Karpas-422 (cell line): ENCODE data around the gene RDH11.

DNA sequence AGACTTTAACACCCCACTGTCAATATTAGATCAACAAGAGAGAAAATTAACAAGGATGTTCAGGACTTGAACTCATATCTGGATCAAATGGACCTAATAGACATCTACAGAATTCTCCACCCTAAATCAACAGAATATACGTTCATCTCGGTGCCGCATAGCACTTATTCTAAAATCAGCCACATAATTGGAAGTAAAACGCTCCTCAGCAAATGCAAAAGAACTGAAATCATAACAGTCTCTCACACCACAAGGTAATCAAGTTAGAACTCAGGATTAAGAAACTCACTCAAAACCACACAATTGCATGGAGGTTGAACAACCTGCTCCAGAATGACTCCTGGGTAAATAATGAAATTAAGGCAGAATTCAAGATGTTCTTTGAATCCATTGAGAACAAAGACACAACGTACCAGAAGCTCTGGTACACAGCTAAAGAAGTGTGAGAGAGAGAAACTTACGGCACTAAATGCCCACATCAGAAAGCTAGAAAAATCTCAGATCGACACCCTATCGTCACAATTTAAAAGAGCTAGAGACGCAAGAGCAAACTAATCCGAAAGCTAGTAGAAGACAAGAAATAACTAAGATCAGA, 196.4 kb downstream of the GPHN start:
- PRO-cap: no peak
- RAMPAGE, long total RNA: no peak

DNA sequence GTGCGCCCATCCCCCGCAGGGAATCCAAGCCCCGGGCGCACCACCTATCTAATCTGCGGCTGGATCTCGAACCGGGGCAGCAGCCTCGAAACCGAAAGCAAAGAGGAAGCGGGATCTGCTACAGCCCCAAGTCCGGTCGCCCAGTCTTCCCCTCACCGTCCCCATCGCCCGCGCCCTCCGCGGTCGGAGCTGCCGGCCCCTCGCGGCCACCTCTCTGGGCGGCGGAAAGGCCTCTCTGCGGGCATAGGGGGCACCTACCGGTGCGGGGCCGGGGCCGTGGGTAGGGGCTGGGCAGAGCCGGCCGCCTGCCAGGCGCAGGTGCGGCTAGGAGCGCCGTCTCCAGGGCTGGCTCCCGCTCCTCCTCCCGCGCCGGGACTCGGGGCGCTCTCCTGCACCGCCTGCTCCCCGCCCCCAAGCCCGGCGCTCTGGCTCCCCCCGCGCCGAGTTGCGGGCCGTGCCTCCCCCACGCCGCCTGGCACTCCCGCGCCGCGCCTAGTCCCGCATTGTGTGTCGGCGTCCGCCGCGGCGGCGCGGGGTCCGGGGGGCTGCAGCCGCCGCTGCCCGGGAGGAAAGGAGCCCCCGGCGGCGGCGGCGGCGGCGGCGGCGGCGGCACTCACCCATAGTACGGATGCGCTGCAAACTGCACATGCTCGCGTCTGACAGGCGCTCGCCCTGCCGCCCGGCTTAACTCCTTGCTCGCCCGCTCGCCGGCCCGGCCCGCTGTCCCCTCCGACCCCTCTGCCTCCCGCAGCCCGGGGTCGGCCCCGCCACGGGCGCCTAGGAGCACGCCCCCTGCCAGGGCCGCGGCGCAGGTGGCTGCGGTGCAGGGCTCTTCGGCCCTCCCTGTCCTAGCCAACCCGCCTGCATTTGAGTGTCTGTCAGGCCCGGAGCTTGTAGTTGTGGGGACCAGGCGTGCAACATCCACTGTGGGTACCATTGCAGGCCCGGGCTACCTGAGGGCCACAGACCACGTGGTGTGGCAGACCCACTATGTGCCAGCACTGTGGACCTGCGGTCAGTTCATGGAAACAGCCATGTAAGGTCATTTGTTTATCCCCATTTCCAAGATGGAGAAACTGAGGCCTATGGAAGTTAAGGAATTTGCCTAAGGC, 17.9 kb upstream of the PLEKHH1 start:
- PRO-cap: bidirectional peak, plus-strand start at position 153 of the sequence, minus-strand start outside the sequence; unidirectional peak, minus-strand start at position 869 of the sequence
- RAMPAGE, long total RNA: no peak

GRCh38 chr14:67587011-67587372, 13.1 kb downstream of the PIGH start:
- PRO-cap: no peak
- RAMPAGE, long total RNA: no peak

DNA sequence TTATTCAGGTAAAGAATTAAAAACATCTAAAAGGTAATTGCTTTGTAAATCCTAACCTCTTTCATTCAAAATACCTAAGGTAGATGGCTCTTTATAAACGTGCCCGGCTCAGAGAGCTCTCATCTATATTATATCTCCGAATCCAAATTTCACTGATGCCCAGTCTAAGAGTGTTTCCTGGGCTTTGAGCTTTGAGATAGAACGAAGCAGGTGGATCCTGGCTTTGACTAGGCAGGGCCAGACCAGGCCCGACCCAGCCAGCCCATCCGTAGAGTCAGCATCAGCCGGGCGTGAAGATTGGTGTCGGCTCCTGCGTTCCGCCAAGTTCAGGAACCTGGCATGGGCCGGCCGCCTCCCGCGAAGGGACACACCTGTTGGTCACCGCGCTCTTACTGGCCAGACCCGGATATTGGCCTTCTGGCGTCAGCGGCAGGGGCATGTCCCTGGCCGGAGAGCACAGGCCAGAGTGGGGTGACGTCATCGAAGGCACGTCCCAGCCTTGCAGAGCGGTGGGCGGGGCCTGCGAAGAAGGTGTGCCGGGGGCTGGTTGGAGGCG, 366 bp upstream of the ARG2 start:
- PRO-cap: bidirectional peak, plus-strand start outside the sequence, minus-strand start at position 411 of the sequence
- RAMPAGE, long total RNA: no peak

DNA sequence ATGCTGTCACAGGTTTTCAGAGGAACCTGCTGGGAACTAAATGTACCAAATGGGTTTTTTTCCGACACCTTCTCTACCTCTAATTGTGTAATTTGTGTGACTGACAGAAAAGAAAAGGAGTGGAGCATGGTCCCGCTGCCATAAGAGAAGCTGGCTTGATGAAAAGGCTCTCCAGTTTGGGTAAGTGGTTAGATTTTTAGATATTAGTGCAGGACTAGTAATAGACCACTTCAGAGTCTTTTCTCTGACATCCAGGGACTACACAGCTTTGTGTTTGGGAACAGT, 1.0 kb downstream of the ARG2 start:
- PRO-cap: no peak
- RAMPAGE, long total RNA: no peak

DNA sequence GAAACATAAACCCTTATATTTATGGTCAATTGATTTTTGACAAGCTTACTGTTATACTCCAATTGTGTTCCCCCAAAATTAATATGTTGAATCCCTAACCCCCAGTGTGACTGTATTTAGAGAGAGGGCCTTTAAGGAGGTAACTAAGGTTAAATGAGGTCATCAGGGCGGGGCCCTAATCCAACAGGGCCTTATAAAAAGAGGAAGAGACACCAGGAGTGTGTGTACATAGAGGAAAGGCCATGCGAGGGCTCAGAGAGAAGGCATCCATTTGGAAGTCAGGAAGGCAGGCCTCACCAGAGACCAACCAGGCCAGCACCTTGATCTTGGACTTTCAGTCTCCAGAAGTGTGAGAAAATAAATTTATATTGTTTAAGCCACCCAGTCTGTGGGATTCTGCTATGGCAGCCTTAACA, 6.5 kb upstream of the VTI1B start:
- PRO-cap: unidirectional peak, plus-strand start at position 223 of the sequence
- RAMPAGE, long total RNA: no peak

DNA sequence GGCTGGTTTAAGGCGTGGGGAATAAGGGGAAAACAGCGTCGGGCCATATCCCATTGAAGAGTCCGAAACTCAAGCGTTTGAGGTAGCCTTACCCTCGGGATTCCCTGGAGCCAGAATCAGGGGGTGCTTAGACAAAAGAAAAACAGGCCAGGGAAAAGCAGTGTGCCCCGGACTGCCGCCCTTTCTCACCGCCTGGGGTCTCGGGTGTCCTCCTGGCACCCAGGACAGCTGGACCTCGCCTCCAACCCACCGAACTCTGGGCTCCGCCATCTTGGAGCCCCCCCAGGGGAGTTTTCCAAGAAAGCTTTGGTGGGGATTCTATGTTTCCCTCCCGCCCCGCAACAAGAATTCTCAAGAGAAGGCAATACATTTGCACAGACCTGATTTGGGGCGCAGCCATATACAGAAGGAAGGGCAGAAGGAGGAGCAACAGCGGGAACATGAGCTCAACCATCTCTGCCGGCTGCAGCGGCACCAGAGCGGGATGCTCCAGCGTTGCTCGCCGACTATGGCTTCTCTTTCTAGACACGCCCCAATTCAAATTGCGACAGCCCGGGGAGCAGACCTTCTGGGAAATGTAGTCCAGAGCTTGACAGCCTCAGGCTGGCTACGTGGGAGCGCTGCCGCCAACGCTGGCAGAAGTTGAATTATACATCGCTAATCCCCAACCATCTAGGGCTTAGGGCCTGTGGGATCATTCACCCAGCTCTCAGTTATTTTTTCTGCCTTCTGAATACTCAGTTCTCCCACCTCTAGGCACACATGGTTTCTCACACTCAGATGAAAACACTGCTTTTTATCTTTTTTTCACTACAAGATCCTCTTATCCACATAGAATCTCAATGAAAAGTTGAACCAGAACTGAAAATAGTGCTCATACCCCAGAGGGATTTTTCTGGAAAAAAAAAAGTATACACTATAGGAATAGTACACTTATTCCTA, at the start of gene RDH11:
TSS of gene RDH11 (minus strand) at position 515 of the 942 bp plus-strand sequence.
- PRO-cap: bidirectional peak, plus-strand start at position 571 of the sequence, minus-strand start at position 484 of the sequence
- RAMPAGE, long total RNA: start-site peak on the minus strand centred at position 491 of the sequence, 27 bp wide, 368 and 274 reads in 2 replicates

GRCh38 chr14:68084939-68085601, 265.5 kb downstream of the RAD51B start:
- PRO-cap: no peak
- RAMPAGE, long total RNA: no peak

DNA sequence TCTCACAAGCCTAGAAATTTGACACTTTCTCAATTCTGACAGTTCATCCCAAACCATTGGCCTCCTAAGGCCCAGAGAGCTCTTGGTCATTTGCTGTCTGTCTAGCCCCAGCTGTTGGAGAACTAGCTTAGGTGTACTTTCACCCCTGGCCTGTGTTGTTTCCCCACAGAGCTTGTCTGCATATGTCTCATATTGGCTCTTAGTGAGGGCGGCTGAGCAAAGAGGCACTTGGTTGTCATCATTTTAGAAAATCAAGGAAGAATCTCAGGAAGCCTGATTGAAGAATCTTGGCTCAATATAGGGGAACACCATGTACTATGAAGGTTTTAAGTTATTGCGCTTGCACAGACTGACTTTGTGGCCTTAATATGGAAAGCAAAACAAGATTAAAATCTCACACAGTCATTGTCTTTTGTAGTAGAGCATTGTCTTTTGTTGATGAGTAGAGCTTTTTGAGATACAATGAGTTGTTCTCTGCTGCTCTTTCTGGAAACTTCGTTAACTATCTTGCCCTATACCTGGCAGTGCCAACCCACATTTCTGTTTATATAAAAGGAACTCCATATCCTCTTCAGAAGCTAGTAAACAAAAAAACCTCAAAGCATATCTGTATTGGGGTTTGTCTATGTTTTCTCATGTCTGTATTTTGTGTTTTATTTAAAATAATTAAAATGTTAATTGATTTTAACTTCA, 324.7 kb downstream of the RAD51B start:
- PRO-cap: no peak
- RAMPAGE, long total RNA: no peak

- PRO-cap: no peak
- RAMPAGE, long total RNA: no peak
These were observed 372.6 kb downstream of the ZFP36L1 start for GRCh38 chr14:68420224-68420654.

DNA sequence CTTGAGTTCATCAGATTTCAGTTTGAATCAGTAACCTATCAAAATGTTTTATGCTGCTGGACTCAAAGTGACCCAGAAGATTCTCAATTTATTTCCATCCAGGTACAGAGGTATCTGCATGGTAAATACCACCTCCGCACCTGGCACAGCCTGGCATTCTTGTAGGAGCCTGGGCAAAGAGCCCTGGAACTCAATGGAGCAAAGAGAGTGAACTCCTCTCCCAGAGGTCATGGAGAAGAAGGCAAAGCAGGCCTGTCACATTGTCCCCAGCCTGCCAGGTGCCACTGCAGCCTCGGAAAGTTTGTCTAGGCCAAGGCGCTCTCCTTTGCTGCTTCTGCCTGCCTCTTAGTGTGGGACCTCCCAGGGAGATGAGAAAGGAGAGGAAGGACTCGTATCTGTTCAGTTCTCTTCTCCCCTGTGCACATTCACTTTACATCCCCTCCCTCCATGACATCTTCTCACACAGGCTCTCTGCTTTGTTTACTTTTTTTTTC, 319.8 kb downstream of the ZFP36L1 start:
- PRO-cap: no peak
- RAMPAGE, long total RNA: no peak

DNA sequence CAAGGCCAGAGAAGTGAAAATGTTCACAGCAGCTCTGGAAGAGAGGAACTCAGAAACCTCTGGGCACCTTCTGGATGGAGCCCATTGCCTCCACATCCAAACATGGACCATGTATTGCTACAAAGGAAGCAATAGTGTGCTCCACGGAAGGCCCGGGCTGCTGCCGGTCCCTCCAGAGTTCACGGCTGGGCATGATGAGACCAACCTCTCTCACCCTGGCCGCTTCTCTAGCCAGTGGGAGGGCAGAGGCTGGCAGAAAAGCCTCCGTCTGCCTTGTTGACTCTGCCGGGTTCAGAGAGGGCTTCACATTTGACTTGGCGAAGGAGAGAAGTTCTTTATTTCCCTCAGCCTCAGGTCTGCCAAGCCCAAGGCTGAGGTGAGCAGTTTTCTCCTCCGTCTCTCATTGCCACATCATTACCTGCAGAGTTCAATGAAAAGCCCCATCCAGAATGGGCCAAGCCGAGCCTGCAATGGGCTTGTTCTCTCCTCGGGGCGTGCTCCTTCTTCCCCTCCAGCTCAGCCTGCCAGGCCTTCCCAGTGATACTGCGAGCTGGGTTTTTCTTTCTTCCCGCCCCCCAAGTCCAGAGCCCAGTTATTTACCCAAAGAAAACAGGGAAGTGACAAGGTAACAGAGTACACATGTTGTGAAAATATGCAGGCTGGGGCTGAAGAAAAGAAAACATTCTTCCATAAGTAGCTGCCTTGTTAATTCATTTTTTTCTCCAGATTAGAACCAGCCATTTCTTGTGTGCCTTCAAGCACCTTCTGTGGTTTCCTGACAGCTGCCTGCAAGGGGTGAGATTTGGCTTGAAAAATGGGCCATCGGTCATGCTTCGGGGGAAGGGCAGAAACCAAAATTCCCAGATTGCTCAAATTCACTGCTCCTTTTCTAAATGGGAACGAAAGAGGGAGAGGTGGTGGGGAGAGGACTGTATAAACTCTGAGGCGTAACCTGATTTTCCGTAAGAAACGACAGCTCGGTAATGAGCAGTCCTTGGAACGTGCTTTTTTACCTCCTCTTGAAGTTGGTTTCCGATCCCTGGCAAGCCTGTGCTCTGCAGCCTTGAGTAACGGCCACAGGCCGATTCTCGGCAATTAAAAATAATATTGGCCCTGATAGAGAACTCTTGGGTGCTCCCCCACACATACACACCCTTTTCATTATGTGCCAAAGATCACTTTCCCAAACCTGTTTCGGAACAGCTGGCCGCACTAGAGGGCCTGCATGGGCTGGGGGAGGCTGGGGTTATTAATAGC, 229.6 kb downstream of the ZFP36L1 start:
- PRO-cap: no peak
- RAMPAGE, long total RNA: no peak

DNA sequence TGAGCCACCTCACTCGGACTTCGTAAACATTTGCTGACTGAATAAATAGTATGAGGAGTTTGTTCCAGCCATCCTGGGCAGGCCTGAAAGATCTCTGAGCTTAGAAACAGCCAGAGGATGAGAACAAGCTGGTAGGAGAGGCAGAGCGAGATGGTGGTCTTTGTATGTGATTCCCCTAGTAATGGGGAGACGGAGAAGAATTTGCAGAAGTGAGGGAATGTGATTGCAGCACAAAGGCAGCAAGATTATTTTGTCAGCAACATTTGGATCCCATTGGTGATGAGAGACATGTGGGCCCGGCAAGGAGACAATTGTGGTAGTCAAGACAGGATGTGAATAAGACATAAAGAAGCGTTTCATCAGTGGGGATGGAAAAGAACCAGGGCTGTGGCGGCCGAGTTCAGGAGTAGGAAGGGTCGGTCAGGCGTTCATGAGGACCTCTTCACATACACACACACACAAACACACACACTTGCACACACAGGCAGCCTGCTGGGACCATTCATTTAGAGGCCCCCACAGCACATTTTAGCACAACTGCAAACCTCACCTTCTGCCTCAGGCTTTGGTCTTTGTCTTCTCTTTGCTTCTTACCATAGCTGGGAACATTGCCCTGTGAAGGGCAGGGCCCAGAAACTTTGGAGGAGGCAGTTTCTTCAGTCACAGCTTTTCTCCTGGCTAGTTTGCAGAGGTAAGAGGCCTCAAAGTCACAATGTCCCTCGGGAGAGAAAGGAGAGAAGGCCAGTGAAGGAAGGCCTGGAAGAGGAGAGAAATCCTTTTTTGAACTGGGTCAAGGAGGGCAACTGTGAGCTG, 155.3 kb downstream of the ZFP36L1 start:
- PRO-cap: no peak
- RAMPAGE, long total RNA: no peak

- PRO-cap: no peak
- RAMPAGE, long total RNA: no peak
These were observed 113.1 kb downstream of the ZFP36L1 start for GRCh38 chr14:68679695-68680231.

GRCh38 chr14:68783808-68784292, 9.0 kb downstream of the ZFP36L1 start:
- PRO-cap: no peak
- RAMPAGE, long total RNA: no peak

DNA sequence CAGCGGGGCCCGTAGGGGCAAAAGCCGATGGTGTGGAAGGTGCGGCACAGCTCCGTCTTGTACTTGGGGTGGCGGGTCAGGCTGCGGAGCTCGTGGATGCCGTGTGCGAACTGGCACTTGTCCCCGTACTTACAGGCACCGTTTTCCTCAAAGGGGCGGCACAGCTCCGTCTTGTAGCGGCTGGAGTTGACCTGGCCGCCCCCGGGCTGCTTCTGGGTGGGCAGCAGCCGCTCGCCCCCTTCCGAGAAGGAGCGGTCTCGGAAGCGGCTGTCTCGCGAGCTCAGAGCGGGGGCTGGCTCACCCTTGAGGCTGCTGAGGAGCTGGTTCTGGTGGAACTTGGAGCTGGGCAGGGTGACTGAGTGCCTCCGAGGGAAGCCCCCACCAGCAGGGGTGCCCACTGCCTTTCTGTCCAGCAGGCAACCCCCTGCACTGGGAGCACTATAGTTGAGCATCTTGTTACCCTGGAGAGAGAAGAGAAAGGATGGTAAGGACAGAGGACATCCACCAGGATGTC, 2.8 kb downstream of the ZFP36L1 start:
- PRO-cap: no peak
- RAMPAGE, long total RNA: no peak

DNA sequence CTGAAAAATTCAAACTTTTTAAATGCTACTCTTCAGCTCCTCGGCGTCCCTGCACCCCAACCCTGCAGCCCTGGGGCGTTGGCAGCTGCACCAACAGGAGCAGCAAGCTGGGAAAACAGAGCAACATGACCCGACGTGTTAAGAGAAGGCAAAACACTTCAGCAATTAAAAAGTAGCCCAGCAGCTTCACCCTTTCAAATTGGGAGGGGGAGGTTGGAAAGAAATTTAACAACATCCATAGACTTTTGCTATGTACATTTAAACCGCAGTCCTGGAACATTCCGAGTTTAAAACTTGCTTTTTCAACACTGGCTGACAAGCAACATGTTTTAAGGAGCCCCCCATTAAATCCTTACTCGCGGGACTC, 1.1 kb downstream of the ZFP36L1 start:
- PRO-cap: no peak
- RAMPAGE, long total RNA: no peak

DNA sequence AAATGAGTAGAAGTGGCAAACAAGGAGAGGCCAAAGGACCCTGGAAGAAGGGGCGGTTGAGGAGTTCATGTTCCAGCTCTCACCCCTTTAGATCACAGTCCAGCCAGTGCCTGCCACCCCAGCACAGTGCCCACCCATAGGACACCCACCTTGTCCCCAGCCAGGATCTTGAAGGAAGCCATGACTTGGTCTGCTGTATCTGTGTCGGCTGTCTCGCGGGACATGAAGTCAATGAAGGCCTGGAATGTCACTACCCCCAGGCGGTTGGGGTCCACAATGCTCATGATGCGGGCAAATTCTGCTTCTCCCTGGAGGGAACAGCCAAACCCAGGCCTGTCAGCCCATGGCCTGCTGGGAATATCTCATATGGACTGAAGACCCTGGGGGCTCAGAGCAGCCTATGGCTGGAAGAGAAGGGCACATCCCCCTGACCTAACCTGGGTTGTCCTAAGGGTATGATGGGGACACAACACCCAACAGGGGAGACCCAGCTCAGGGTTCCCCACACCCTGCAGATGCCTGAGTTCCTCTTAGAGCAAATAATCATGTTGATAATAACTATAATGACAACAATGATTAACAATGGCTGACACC, 84.2 kb upstream of the ZFP36L1 start:
- PRO-cap: no peak
- RAMPAGE, long total RNA: no peak

DNA sequence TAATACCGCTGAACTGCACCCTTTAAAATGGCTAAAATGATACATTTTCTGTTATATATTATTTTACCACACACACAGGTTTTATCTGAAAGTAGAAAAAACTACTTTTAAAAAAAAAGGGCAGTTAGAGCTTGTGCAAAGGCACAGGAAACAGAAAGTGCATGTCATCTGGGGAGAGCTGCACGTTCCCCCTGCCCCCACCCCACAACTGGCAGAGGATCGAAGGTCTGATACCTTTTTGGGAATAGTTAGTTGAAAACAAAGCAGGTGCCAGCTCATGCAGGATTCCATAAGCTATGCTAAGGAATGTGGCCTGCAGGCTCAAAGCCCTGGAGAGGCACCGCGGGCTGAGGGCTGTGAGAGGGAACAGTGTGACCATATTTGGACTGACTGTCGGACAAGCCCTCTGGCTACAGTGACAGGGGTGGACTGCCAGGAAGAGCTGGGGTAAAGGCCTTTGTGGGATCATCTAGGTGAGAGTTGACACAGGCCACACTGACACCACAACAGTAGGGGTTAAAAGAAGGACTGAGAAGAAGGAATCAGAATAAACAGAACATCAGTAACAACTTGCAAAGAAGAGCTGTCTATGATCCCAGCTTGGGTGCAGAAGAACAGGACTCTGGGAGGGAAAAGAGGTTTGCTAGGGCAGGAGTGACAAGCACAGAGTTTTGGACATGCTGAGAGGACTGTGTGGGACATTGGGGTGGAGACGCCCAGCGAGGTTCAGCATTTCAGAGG, 54.7 kb downstream of the ACTN1 start:
- PRO-cap: no peak
- RAMPAGE, long total RNA: no peak

- PRO-cap: no peak
- RAMPAGE, long total RNA: no peak
These were observed 46.5 kb downstream of the ACTN1 start for GRCh38 chr14:68932557-68933112.